Measurements from ENCODE around the genes TRAPPC8, RNF125 and NOL4.

DNA sequence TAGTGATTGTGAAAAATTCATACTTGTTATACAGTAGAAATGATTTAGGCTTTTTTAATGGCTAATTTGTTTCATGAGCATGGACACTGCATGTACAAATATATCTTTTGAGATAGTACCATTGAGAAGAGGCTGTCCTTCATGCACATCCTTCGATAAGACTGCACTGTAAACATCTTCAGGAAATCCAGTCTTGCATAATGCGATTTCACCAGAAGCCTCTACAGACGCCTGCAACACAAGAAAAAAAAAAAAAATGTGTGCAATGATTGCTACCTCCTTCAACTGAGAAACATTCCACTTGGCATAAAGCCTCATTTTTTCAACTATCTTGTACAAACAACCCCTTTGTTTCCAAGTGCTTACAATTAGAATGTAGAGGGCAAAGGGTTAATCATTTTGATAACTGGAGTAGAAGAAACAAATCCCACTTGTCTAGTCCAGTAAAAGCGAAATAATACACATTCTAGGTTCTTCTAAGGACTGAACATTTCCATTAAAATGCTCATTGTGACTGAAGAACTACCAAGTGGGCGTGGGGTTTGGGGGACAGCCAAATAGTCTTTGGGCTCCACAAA lies 29.3 kb downstream of the CDH2 start:
- PRO-cap, result no peak
- RAMPAGE, long total RNA, result no peak

- PRO-cap, result no peak
- RAMPAGE, long total RNA, result no peak
Measured at GRCh38 chr18:28767941-28768230, 591.0 kb upstream of the CDH2 start.

DNA sequence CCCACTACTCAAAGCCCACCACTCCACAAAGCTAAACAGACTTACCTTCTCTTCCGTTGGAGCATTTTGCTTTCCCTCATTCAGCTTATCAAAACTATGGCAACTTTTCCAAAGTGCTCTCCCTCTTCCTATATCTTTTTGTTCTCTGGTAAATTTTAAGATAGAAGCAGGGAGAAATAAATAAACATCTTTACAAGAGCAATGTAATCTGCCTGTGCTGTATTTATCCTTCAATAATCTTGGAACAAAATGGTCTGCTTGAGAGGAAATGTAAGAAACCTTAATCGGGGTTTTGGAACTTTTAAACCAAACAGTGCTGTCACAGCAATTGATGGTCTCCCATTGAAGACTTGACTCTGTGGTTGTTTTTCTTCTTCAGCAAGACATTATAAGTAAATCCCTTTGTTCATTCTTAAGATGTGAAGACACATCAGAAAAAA lies 360.1 kb downstream of the DSC3 start:
- PRO-cap, result no peak
- RAMPAGE, long total RNA, result no peak

GRCh38 chr18:31207365-31207993 lies 44.8 kb upstream of the DSC1 start:
- PRO-cap, result no peak
- RAMPAGE, long total RNA, result no peak

DNA sequence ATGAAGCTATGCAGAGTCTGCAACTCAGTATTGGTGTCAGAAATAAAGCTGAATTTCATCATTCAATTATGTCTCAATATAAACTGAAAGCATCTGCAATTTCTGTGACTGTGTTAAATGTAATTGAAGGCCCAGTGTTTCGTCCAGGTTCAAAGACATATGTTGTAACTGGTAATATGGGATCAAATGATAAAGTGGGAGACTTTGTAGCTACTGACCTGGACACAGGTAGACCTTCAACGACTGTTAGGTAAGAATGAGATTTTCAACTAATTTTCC lies 18.3 kb downstream of the DSG1 start:
- PRO-cap, result no peak
- RAMPAGE, long total RNA, result no peak

DNA sequence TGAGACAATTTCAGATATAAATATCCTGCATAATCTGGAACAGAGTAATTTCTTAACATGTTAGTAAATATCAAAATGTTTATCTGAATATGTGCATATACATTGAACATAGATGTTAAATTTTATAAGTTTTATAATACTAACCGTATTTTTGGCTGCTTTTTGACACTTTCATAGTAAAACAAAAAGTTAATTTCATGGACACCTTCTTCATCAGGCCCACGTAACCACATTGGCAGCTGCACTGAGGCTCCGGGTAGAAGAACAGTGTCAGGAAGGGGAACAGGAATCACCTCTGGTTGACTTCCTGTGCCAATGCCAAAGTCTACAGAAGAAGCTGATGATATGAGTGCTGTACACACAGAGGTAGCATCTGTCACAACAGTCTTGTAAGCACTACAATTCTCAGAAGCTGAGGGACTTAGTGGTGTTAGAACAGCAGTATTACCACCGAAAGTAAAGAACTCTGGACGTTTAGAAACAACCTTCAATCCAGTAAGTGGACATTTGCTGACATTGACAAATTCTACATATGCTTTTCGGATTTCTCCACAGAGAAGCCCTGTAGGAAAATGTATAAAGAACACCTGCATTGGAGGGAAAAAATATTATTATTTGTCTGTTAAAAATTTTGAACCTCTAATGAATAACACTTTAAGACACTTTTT lies 85.4 kb downstream of the TRAPPC8 start:
- PRO-cap, result no peak
- RAMPAGE, long total RNA, result no peak

GRCh38 chr18:31942260-31943214 lies at the start of gene TRAPPC8:
Gene TRAPPC8 (minus strand): TSS chr18:31943128.
- PRO-cap, result bidirectional peak, plus-strand start at chr18:31943397, minus-strand start at chr18:31943128
- RAMPAGE, long total RNA, result no peak

DNA sequence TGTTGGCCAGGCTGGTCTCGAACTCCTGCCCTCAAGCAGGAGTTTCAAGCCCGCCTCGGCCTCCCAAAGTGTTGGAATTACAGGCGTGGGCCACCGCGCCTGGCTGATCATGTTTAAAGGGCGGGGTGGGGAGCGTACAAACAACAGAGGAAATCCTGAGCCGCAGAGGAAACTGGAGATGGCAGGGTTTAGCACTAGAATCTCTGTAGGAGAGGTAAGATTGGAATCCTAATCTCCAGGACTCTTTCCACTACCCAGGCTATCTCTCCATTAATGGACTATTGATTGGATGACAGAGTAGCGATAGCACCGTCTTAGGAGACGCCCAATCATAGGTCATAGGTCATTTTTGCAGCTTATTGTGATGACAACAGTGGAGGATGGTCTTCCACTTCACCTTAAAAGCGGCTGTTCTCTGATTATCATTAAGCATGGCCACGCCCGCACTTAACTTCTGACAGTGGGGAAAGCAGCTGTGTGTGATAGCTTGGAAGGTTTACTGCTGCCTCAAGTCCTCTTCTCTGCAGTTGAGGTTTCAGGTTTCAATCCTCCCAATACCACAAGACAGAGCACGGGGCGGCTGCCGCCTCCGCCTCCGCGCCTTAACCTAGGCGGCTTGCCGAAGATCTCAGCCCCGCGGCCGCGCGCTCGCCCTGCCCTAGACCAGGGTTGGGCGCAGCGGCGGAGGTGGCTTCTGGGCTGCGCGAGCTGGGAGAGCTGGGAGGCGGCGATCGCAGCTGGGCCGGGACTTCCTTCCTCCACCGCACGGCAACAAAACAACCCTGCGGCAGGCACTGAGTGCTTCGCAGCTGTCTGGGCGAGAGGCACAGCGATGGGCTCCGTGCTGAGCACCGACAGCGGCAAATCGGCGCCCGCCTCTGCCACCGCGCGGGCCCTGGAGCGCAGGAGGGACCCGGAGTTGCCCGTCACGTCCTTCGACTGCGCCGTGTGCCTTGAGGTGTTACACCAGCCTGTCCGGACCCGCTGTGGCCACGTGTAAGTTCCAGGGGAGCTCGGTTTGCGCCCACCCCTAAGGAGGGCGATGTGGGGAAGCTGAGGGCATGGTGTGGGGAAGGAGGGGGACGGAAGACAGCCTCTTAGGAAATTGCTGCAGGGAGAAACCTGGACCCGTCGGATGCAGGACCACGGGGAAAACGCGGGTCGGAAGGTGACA lies at the start of gene RNF125:
TSS of gene RNF125 (plus strand) at position 794 of the 1,174 bp plus-strand sequence.
- PRO-cap, result unidirectional peak, plus-strand start at position 165 of the sequence; bidirectional peak, plus-strand start at position 446 of the sequence, minus-strand start at position 423 of the sequence; bidirectional peak, plus-strand start at position 794 of the sequence, minus-strand start at position 630 of the sequence
- RAMPAGE, long total RNA, result no peak

DNA sequence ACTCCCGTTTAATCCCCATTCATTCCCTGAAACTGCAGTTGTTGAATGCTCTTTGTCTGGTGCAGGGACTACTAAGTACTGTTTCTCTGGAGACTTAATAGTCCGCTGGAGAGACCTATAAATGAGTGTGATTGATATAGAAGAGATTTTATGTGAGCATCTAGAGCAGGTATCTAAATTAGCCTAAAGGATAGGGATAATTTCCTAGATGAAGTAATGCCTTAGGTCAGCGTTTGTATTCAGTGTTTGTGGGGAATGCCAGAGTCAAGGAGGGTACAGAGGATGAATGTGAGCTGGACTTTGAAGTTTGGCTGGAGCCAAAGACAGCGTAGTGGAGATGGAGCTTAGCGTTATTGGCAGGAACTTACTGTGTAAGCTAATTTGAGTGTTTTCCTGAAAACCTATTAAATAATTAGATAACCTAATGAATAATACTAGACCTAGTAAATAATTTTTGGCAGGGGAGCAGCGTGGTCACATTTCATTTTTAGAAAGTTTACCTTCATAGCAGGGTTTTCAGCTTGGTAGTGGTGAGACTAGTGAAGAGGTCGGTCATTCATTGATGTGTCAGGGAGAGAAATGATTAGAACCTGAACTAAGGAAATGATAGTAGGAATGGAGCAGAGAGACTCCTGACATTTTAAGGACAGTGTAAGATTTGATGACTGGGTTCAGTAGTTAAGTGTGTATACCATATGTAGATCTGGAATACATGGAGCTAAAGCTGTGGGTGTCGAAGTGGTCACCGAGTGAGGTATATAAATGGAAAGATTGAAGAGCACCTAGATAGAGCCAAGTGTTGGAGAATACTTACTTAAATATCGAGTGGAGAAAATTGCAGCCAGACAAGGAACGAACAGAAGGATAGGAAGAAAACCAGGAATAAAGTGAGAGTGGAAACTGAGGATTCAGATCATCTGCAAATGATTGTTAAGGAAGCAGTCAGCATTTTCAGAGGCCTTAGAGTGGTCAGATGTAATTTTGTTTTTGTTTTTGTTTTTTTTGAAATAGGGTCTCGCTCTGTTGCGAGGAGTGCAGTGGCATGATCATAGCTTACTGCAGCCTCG lies 4.4 kb downstream of the RNF138 start:
- PRO-cap, result no peak
- RAMPAGE, long total RNA, result no peak

GRCh38 chr18:32213743-32214205 lies 23.9 kb downstream of the MEP1B start:
- PRO-cap, result no peak
- RAMPAGE, long total RNA, result no peak

- PRO-cap, result no peak
- RAMPAGE, long total RNA, result no peak
Measured at GRCh38 chr18:32310000-32310702, 120.3 kb downstream of the MEP1B start.

DNA sequence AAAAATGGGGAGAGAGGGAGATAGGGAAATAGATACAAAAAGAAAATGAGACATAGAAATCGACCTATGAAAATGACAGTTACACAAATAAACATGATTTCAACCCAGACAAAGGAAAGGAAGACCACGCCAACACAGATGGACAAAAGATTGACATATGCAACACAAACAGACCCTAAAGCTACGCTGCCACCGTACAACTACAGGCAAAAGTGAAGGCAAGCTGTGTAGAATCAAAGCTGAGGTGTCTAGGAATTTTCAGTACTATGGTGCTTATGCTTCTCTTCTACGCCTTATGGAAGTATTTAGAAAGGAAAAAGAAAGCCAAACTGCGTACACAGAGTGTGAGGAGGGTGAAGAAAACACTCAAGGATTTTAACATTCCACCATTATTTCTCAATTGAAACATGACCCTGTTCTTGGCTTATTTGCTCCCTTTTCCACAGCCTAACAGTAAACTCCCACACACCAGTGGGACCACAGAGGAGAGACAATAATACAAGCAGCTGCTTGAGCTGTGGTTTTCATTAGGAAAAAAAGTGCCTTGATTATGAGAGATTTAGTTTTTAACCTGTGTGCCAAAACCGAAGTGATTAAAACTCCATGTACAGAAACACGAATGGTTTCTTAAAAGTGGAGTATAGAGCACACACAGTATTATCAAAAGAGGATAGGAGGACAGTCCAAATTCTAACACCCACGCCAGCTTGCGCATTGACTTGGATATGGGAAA lies 134.3 kb downstream of the MEP1B start:
- PRO-cap, result no peak
- RAMPAGE, long total RNA, result no peak

DNA sequence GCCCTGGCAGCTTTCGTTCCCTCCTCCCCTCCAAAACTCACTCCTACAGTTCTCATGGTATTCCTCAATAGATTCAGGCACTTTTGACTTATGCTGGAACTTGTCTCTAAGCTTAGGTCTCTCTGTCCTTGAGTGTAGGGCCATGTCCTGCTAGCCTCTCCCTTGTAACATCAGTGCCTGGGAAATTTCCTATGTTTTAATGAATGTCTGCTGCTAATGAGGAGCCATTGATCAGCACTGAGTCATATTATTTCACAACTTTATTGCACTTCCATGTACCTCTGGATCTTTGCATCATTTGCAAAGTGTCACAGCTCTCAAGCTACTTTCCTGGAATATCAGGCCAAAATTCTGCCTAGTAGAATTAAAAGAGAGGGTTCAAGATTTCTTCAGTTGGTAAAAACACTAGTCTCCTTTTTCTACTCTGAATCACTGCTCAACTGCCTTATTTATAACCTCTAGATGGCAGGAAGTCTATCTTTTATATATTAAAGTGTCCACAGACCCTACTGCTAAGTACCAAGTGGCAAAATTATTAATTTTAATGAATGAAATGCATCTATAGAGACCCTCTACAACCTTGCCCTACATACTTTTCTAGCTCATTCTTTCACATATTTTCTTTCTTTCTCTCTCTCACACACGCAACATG lies 102.4 kb downstream of the GAREM1 start:
- PRO-cap, result no peak
- RAMPAGE, long total RNA, result no peak

DNA sequence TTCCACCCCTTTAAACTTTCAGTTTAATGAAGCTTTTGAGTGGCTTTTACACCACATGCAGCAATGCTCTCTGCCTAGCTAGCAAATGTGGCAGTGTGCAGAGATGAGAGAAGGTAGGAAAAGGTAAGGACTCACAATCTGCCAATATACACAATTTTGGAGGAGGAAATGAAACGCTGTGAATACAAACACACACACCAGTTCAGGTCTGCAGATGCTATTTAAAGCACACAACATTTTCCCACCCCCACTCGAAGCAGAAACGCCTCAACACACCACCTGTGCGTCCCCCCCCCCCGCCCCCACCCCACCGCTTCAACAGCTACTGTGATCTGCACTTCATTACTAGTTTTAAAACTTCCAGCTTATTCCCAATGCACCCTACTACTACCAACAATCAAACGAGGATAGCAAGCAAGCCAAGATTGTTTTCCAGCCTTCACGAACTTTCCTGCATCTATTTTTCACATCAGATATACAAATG lies 2.0 kb downstream of the GAREM1 start:
- PRO-cap, result no peak
- RAMPAGE, long total RNA, result no peak

- PRO-cap, result no peak
- RAMPAGE, long total RNA, result no peak
Measured at GRCh38 chr18:34158741-34159796, 65.6 kb downstream of the NOL4 start.

GRCh38 chr18:34224074-34225166 lies at the start of gene NOL4:
Gene NOL4 (minus strand): TSS chr18:34224913.
- PRO-cap, result no peak
- RAMPAGE, long total RNA, result no peak

- PRO-cap, result no peak
- RAMPAGE, long total RNA, result no peak
Measured at GRCh38 chr18:34593669-34594729, 116.1 kb upstream of the DTNA start.

DNA sequence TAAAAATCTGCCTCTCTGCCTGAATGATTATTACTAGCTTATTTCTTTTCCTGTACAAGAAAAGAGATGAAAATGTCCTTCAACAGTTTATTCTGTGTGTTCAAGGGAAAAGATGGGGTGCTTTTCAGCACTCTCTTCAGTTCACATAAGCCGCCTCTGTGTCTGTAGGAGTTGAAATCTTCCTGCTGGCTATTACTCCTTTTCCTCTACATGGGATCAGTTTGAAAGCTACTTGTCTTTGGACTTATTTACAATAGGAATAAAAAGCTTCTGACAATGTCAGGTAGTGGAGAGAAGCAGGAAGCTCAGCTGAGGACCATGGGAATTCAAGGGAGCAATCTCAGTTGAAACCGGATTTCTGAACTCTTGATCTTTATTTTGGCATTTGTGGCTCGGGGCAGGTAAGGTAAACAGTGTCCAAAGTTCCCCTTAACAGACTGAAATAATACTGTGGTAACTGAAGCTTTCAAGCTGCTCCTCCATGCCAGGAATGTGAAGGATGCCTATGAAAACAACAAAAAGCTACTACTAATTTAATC lies 43.4 kb downstream of the MAPRE2 start:
- PRO-cap, result no peak
- RAMPAGE, long total RNA, result no peak

- PRO-cap, result no peak
- RAMPAGE, long total RNA, result no peak
Measured at GRCh38 chr18:35117782-35118568, 76.8 kb downstream of the MAPRE2 start.

- PRO-cap, result no peak
- RAMPAGE, long total RNA, result no peak
Measured at GRCh38 chr18:35131629-35132453, 90.6 kb downstream of the MAPRE2 start.

Measured in OCI-LY7 (cell line).